SJSA1 (cell line): ENCODE data around the genes SLC16A1, NRAS and CSDE1.

DNA sequence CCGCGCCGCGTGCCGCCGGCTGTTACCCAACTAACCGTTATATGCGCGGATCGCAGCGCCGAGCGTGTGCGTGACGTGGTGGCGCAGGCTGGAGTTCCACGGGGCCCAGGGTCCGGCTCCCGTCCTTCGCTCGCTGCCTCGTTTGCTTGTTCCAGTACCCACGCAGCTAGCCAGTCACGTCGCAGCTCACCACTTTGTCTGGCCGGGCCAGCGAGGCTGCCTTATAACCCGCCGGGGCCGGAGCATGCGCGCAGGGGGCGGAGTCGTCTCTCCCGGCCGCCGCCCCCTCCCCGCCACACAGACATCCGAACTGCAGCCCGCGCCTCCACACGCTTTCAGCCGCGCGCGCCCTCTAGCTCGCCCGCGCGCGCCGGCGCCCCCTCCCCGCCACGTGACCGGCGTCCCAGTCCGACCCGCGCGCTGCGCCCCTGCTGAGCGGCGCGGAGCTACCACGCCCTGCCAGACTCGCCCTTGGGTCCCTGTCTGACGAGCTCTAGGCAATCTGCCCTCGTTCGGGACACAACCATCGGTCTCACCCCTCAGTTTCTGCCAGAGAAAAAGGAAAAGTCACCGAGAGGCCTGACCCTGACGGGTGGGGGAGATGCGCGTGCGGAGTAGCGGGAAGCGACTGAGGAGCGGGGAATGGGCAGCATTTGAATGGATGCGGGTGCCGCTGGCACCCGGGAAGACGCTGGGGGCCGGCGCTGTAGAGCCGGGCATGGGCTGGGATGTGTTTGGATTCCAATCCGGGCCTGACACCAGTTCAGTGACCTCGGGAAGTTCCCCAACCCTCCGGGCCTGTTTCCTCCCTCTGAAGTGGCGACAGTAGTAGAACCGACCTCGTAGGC is at the start of gene SLC16A1:
Gene SLC16A1, minus strand, starts transcription at position 197 of the 848 bp plus-strand sequence.
- RAMPAGE, long total RNA = no peak

DNA sequence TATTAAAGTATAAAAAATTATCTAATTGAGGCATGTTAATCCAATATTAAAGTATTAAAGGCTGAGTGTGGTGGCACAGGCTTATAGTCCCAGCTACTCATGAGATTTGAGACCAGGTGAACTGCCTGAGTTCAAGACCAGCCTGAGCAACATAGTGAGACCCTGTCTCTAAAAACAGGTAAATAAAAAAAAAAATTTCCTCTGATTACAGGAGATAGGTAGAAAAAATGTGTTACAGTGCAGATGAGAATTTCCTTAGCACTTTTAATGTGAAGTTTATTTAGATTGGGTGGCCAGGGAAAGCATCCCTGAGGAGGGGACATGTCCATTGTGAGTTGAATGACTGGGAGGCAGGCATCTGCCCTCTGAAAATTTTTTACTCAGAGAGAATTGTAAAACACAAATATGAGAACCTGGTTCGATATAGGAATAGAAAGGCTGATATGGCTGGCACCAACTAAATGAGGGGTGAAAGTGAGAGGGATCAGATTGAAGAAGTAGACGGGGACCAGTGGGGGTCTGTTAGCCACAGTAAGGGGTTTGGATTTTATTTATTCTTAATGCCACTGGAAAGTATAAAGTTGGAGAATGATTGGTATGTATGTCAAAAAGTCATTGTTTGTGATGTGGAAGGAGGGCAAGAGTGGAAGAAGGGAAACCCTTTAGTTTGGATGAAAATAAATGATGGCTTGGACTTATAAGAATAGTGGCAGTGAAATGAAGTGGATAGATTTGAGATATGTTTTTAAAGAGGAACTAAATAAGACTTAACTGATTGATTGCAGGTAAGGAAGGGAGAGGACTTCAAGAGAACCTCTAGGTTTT is 16.5 kb downstream of the MAGI3 start:
- RAMPAGE, long total RNA = no peak

- RAMPAGE, long total RNA = no peak
Measured at GRCh38 chr1:113811181-113811442, 1.2 kb downstream of the RSBN1 start.

DNA sequence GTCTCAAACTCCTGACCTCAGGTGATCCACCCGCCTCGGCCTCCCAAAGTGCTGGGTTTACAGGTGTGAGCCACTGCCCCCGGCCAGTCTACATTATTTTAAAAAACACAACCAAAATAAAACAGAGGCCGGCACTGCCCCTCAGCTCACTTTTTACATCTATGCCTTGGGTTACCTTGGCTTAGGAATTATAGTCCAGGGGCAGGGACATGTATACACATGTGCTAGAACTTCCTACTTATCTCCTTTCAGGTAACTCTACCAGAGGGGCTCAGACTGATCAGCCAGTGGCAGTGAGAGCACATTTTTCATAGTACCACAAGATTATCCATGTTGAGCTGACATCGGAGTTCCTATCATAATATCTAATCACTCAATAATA is 17.8 kb downstream of the BCL2L15 start:
- RAMPAGE, long total RNA = no peak

DNA sequence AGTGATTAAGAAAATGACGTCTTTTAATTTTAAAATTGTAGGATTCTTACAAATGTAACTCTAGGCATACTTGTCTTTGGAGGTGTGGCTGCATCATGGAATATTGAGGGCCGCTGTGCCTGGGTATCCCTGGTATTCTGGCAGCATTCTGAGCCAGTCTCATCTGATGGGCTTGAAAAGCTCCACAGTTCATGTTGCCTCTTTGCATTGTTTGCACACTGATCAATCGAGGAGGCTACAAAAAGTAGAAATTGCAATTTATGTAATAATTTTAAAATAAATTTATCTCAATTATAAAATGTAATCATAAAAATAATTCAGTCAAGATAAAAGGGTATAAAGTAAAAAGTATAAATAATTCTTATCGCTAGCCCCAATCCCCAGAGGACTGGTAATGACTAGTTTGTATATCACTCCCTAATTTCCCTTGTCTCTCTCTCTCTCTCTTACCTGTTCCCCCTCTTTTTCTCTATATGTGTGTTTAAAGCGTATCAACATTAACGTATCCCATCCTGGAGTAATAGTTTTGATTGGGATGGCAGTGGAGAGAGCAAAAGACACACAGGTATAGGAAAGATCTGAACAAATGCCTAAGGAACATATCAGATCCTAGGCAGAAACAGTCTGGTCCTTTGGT is 86.4 kb downstream of the TRIM33 start:
- RAMPAGE, long total RNA = no peak

- RAMPAGE, long total RNA = start-site peak on the minus strand at chr1:114716715-114716749, 161 and 22 reads in 2 replicates
Measured at GRCh38 chr1:114716208-114716999, at the start of gene NRAS. NRAS (minus strand) TSS chr1:114716771.

- RAMPAGE, long total RNA = no peak
Measured at GRCh38 chr1:114726770-114727304, 10.3 kb upstream of the NRAS start.

- RAMPAGE, long total RNA = start-site peak on the minus strand at chr1:114757958-114757990, 196 and 289 reads in 2 replicates
Measured at GRCh38 chr1:114757833-114758458, at the start of gene CSDE1. CSDE1 (minus strand) TSS chr1:114757984.

GRCh38 chr1:115057558-115057956 is 27.9 kb downstream of the TSHB start:
- RAMPAGE, long total RNA = no peak

- RAMPAGE, long total RNA = no peak
Measured at GRCh38 chr1:115089835-115090572, 701 bp upstream of the TSPAN2 start.

DNA sequence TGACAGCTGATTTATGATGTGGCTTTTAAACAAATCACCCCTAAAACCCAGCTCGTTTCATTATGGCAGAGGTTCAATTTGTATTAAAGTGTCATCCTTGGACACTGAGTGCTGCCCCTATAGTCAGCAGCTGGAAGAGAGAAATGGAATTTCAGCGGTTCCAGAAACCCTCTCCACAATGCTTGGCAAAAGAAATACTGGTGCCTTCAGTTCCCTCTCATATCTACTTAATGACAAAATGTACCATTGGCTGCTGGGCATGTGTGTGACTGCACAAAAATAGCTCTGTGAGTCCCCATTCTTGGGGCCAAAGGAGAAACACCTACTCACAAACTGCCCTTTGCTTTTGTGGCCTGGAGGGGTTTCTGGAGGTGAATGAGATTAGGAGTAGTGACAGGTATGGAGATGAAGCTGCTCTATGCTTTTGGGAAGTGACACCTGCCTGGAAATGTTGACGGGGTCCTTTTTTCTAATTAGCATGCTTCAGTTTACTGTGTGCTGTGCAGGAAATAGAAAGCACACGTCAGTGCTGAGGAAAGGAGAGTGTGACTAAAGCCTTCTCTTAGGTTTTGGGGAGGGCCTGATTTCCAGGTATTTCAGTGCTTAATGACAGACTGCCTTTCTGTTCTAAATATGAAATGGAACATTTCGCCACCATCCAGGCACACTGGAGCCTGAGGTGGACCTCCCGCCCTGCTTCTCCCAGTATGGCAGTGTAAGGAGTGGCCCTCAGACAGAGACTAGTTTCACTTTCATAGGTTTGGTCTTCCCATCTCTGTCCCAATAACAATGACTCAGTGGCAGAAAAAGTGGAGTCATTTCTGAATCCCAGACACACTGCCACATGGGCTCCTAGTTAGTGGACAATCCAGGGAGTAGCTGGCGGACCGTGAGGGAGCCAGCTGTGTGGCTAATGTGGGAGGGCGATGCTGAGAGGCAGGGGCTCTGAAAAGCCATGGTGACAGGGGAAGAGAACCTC is 95.3 kb upstream of the TSPAN2 start:
- RAMPAGE, long total RNA = no peak

DNA sequence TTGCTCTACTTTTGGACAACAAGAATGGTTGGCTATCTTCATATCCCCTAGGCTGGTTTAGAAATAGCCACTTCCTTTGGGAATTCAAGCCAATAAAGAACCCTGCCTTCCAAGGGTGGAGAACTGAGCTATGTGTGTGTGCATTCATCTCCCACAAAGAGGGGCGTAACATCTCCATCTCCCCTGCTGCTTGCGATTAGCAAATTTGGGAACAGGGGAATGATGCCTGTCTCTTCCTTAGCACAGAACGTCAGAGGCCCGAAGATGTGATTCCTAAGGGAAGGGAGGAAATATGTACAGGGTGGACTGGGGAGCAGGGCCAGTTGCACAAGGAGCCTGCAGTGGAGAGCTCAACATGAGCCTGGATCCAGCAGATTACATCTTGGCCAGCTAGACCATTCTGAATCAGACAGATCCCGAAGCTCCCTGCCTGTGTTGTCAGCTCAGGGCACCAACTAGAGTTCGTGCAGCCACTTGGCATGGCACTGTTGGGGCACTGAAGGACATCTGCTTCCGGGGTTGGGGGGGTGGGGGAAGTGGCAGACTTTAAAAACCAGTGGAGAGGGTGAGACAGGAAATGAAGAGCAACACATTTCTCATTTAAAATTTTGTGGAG is 118.1 kb downstream of the NGF start:
- RAMPAGE, long total RNA = no peak

DNA sequence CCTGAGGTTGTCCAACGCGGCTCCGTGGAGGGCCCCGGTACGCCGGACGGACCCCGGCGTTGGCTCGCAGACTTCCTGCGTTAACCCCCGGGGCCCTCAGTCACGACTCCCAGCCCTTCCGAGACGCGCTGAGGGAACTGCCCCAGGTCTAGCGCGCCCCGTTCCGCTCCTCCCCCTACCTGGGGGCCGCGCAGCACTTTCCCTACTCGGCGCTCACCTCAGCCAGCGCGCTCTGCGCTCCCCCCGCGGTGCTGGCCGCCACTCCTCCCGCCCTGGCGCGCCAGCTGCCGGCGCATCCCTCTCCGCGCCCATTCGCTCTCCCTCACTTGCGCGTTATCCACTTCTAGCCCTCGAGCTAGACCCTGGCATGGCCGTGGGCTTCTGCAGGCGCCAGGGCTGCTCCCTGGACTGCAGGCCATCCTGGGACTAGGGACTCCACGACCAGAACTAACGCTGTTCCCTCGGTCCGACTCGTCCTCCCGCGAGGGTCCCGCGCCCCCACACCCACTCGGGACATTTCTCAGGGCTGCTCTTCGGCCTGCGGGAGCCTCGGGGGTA is 438 bp downstream of the NGF start:
- RAMPAGE, long total RNA = no peak

DNA sequence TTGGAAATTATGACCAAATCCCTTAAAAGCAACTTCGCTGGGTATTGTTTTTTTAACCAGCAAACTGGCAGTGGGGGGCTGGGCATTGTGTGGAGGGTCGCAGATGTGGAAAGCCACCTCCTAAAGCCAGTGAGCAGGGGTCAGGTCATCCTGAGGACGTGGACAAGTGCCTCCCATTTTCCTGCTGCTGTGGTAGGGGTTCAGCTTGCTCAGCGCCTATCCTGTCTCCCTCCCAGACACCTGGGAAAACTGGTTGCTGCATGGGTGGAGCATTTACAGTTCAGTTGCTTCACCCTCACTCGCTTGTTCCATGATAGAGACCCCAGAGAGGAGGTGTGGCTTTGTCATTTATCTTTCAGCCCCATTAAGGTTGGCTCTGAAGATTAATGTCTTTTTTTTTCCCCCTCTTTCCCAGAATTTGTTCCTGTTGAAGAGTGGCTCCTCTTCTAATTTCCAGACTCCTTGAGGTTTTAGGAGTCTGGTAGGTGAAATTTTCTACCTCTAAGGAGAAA is 9.1 kb downstream of the VANGL1 start:
- RAMPAGE, long total RNA = no peak

DNA sequence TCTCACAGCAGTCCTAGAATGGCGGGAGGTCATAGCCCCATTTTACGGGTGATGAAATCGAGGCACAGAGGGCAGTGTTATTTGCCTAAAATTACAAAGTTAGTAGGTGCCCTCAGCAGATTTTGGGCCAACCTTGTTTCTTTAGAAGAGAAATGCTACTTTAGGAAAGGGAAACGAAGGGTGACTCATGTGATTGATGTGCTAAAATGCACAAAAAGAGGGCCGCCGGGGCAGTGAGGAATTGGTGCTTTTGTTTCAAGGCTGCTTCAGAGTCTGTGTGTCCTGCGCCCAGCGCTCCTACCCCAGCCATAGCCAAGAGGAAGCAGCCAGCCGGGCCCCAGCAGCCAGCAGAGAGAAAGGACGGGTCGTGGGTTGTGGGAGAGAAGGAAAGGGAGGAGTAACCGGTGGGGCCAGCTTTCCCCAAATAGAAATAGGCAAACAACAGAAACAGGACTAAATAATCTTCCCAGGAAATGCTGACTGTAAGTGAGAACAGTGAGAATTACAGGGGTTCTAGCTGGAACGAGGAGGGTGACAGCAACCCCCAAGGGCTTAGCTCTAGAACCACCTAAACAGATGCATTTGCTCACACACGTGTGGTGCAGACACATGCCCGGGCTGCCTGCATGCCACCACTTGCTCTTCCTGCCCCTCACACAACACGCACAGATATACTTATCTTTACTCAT is 13.2 kb downstream of the VANGL1 start:
- RAMPAGE, long total RNA = no peak

DNA sequence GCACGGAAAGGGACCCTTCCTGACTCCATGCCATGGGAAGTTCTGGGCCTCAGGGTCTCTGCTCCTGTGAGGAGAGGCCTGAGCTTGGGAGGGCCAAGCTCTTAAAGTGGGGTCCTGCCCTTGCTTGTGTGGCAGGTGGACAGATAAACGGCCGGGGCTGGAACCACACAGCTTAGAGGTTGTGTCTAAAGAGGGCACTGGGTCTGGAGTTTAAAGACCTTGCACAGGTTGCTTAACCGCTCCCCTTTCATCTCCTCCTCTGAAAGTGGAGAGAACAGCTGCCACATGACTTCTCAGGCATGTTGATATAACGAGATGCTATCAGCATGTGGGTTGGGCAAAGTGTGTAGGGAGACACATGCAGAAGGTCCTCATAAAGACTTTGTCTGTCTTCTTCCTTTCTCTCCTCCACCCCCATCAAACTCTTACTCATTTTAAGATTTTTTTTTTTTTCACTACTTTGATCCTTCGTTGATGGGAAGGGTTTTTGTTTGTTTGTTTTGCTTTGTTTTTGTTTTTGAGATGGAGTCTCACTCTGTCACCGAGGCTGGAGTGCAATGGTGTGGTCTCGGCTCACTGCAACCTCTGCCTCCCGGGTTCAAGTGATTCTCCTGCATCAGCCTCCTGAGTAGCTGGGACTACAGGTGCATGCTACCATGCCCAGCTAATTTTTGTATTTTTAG is 57.2 kb downstream of the CASQ2 start:
- RAMPAGE, long total RNA = no peak

DNA sequence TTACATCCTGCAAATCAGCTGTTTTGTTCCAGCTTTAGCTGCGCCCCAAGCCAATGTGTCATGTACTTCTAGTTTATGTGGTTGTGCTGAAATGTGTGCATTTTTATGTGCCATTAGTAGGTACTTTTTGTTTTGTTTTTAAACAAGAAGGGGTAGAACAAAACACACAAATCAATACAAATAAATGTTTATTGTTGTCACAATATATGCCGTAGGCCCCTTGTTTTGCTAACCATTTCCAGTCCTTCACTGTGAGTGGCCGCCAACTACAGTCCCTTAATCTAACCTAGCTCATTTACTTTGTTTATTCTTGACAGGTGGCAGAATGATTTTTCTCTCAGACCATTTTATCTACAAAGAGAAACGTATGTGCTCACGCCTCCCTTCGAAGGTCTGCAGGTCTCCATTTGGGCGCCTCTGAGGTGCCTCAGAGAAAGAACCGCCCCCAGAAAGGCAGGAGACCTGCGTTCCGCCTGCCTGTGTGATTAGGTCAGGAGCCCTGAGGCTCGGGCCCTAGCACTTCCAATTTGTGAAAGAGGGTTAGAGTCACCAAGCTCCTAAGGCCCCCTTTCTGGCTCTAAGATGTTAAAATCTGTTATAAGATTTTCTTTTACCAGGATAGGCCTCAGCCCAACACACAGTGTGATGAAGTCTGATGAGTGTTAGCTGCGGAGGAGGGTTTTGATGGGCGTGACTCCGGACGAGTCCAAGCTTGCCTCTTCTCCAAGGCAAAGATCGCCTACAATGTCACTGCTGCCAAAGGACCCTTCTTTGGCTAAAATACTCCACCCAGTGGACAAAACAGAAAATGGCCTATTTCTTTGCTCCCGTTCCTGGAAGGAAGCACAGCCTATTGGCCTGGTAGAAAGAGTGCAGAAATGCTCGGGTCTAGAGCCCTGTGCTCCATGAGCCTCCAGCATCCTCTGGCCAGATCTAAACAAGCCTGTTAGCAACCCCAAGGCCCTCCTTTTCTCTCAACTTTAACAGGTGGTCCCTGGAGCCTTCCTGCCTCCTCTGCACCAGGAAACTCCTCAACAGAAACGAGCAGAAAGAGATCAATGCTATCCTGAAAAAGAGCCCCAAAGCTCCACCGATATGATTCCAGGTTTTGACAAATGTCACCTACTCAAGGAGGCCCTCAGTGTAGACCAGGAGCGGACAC is 3.1 kb upstream of the CASQ2 start:
- RAMPAGE, long total RNA = no peak

DNA sequence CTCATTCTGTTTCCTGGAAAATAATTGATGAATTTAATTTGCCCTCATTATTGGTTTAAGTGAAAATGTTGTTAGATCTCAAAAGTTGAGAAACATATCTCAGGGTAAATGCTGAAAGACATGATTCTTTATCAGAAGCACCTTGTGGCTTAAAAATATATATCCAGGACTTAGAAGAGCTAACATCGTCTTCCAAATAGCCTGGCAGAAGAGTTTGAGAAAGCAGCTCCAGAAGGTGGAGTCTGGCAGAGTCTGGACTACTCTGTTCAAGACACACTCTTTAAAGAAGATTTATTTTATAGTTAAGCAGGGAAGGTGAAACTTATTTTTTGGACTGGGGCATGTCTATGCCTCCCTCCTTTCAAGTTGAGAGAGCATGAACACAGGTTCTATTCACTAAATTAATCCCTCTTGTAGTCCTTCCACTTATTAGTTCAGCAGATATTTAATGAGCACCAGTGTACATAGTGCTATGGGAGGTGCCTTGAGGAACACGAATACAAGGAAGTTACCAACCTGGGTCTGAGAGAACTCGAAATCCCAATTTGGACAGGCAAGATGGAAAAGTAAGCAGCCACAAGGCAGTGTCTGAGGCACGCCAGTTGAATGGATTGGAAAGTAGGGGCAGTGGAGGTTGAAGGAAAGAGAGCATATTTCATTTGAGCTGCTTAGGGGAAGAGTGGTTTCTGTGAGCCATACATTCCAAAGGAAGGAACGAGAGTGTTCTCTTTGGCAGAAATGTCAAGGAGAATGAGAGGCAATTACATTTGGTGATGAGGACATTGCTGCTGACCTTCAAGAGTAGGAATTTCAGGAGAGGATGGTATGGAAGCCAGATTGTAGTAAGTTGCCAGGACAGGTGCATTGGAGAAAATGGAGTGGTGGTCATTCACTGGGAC is 50.3 kb upstream of the MAB21L3 start:
- RAMPAGE, long total RNA = no peak

DNA sequence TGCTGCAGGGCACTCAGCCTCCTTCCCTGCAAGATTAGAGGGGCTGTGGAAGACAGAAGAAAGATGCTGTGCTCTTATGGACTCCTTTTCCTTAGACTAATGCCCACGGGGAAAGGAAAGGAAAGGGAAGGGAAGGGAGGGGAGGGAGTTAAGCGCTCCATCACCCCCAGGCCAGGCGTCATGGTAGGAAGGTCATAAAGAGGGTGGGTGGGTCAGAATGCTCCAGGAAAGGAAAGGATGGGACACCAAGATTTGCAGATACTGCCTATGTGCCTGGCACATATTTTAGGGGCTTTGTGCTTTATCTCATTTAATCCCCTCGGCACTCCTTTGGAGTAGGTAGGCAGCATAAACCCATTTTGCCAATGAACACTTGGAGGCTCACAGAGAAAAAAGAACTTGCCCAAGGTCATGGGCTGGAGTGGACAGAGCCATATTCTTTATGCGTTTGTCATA is 41.4 kb downstream of the MAB21L3 start:
- RAMPAGE, long total RNA = no peak

- RAMPAGE, long total RNA = no peak
Measured at GRCh38 chr1:116378596-116379562, 5.8 kb downstream of the ATP1A1 start.